Heart right ventricle (tissue), 2 donors: ENCODE measurements around the gene MARVELD1.

GRCh38 chr10:97497406-97498036, 701 bp downstream of the MMS19 start:
- PRO-cap, 2 experiments, result peak in 2 of 2 experiments; most common plus-strand start chr10:97497896 (in 2); most common minus-strand start chr10:97497786 (in 2)

DNA sequence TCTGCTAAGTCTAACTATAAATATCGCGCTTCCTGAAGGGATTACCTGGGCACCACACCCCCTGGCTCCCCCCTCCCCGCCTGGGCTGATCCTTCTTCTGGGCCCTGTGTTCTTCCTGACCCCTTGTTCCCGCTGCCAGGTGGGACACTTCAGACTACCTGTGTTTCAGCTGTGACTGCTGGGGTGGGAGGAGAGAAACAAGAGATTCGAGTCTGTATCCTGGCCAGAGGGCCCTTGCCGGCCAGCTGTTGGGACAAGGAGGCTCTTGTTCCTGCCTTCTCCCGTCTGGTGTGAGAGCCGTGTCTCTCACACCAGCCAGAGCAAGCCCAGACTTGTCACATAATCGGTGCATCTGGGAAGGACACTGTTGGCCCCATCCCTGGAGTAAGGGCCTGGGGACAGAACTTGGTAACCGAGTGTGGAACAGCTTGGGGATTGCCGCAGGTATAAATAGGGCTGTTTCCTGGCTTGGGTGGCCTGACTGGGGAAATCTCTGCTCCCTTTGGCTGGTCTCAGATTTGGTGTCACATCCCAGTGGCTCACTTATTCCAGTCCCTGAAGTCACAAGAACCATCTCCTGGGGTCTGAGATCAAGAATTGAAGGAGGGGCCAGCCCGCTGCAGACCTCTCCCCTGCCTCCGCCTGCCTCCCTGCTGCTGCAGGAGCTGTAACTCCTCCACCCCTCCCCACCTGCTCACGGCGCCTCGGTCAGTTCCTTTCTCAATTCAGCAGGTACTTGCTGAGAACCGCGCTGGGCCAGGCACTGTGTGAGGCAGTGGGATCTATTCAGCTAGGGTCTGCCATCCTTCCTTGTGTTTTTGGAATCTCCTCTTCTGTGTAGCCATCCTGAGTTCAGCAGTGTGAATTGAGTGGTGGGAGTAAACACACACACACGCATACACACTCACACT, 22.5 kb upstream of the ANKRD2 start:
- PRO-cap, 2 experiments, result no peak in any of the 2 experiments

DNA sequence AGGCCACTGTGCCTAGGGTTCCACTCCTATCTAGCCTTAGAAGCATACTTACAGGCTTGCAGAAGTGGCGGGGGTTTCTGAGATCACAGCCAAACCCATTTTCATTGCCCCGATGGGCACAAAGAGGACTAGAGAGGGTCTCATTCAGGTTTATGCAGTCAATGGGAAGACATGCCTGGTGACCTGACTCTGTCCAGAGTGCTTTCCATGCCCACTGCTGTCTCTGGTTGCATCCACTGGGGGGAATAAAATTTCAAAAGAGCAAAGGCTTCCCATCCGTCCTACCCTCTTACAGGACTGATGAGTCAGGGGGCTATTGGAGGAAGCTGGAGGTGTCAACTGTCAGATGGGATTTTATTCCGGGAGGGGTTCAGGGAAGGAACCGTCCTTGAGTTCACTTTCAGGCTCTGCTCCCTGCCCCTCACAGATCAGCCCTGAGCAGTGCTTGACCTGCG, 11.7 kb downstream of the C10orf62 start:
- PRO-cap, 2 experiments, result no peak in any of the 2 experiments

DNA sequence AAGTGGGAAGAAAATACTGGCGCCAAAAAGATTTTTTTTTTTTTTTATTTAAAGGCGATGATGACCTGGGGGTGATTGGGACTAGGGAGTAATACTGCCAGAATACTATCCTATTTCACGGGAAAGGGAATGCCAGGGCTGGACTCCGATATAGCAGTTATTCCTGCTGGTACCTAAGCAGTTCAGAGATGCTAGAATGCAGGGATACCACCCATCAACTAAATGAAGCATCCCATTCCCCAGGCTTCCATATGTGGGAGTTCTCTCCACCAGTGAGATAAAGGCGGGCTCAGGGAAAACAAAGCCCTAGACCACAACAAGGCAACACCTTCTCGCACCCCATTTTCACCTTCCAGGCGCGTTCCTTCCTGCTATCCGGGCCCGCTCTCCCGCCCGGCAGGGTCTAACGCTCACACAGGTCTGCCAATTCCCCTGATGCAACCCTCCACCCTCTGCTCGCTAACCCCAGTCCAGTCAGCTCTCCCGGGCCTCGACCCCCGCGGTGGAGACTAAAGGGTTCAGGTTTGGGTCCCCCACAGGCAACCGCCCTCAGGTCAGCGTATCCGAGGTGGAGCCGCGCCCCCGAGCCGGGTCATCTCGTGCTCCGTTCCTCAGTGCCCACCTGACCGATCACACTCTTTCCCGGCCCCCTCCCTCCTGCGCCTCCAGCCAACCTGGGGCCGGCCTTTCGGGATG, 479 bp downstream of the MORN4 start:
- PRO-cap, 2 experiments, result no peak in any of the 2 experiments

GRCh38 chr10:97648354-97649563, 8.3 kb downstream of the PI4K2A start:
- PRO-cap, 2 experiments, result peak in 1 of 2 experiments; most common plus-strand start chr10:97649267 (in 1); most common minus-strand start chr10:97649078 (in 1)

- PRO-cap, 2 experiments, result peak in 2 of 2 experiments; most common plus-strand start chr10:97713454 (in 1); most common minus-strand start chr10:97713365 (in 1)
These were observed at the start of gene MARVELD1 for GRCh38 chr10:97713222-97713913. MARVELD1 (plus strand) TSS chr10:97713730.

DNA sequence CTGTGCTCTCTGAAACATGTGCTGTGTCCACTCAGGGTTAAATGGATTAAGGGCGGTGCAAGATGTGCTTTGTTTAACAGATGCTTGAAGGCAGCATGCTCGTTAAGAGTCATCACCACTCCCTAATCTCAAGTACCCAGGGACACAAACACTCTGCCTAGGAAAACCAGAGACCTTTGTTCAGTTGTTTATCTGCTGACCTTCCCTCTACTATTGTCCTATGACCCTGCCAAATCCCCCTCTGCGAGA, 7.5 kb upstream of the GOLGA7B start:
- PRO-cap, 2 experiments, result no peak in any of the 2 experiments

DNA sequence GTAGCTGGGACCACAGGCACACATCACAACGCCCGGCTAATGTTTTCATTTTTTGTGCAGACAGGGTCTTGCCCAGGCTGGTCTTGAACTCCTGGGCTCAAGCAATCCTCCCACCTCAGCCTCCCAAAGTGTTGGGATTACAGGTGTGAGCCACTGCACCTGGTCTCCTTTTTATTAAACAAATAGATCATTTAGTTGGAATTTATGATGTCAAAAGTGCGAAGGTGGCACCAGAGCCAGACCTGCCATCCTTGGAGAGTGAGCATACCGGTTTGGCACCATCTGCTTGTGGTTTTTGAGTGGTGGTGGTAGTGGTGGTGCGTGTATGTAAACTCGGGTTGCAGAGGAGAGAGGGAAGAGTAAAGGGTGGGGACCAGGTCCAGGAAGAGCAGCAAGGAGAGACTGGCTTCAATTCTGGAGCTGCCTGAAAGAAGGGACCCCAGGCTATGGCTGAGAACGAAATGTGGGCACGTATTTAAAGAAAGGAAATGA, 658 bp upstream of the GOLGA7B start:
- PRO-cap, 2 experiments, result no peak in any of the 2 experiments

DNA sequence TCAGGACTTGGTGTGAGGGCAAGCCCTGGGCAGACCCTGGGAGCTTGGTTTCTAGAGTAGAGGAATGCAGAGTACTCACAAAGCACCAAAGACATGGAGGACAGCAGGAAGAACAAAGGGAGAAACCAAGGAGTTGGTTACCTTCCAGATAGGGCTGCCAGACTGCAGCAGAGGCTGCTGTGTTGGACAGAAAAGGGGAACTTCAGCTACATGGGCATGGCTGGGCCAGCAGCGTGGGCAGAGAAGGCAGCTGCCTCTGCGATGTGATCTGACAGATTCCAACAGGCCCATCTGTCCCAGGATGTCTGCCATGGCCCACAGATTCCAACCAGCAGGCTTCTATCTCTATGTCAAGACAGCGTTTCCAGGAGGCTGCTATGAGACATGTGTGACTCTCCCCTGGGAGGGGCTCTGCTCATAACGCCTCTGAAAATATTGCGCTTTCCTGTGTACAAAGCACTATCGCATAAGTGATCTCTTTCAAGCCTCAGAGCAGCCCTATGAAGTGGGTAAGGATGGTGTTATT, 1.9 kb downstream of the GOLGA7B start:
- PRO-cap, 2 experiments, result no peak in any of the 2 experiments

DNA sequence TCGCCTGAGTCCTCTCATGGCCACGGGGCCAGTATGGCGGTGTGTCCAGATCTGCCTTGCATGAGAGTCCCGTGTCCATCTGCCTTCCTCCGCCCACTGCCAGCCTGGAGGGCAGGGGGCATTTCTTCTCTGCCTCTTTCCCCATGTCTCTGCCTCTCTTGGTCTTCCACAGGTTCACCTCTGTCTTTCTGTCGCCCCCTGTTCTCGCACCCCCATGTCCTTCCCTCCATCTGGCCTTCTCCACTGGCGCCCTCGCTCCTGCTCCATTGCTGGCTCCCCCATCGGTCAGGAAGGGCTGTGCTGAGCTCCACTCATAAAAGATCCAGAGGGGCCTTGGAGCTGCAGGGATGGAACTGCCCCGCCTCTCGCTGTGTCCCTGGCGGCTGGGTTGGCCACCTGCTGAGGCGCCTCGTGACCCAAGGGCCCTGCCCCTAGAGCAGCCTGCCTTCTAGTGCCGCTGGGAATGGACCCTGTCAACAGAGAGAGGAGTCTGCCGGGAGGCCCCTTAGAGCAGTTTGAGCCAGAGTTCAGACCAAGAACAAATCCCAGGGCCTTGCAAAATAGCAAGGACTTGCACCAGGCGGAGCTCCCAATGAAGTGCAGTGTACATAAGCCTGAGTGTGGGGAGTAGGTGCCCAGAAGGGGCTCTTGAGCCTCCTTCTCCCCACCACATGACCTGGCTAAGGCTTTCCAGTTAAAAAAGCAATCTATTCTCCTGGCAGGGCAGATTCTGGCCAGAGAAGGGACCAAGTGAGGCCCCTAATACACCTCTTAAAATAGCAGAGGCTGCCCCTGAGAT, 42.0 kb downstream of the GOLGA7B start:
- PRO-cap, 2 experiments, result no peak in any of the 2 experiments

DNA sequence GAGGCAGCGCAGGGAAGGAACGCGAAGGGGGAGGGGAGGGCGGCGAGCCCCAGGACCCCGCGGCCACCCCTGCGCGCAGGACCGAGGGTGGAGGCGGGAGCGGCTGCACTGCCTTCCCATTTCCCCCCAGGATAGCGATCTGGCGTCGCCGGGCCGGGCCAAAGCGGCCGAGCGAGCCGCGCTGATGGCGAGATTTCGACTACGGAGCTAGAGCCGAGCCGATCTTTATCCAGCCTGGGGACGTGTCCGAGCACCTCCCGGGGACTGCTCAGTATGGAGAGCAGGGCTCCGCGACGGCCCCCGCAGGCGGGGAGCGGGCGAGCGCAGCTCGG, 563 bp upstream of the CRTAC1 start:
- PRO-cap, 2 experiments, result no peak in any of the 2 experiments

DNA sequence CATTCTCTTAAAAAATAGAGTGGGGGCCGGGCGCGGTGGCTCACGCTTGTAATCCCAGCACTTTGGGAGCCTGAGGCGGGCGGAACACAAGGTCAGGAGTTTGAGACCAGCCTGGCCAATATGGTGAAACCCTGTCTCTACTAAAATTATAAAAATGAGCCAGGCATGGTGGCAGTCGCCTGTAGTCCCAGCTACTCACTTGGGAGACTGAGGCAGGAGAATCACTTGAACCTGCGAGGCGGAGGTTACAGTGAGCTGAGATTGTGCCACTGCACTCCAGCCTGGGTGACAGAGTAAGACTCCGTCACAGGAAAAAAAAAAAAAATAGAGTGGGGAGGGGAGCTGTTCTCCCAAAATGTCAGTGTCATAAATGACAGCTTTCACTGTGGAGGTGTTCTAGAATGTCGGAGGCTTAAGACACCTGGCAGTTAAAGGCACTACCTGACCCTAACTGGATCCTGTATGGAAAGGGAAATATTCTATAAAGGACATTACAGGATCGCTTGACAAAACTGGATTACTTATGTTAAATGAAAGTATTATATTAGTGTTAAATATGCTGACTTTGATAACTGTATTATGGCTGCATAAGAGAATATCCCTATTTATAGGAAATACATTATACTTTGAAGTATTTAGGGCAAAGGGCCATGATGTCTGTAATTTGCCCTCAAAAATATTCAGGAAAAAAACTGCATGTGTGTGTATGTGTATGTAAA, 65.3 kb downstream of the LOXL4 start:
- PRO-cap, 2 experiments, result no peak in any of the 2 experiments

DNA sequence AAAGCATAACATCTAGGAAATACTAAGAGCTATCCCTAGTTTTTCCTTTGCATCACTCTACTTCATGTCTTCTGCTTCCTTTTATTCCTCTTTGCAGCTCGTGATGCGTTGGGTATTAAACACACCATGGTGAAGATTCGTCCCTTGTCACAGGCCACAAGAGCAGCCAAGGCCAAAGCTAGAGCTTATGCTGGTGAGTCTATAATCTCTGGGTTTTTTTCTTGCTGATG, 32.8 kb downstream of the LOXL4 start:
- PRO-cap, 2 experiments, result no peak in any of the 2 experiments

GRCh38 chr10:98316789-98317181, 48.8 kb upstream of the LOXL4 start:
- PRO-cap, 2 experiments, result peak in 1 of 2 experiments; most common plus-strand start chr10:98316941 (in 1)

DNA sequence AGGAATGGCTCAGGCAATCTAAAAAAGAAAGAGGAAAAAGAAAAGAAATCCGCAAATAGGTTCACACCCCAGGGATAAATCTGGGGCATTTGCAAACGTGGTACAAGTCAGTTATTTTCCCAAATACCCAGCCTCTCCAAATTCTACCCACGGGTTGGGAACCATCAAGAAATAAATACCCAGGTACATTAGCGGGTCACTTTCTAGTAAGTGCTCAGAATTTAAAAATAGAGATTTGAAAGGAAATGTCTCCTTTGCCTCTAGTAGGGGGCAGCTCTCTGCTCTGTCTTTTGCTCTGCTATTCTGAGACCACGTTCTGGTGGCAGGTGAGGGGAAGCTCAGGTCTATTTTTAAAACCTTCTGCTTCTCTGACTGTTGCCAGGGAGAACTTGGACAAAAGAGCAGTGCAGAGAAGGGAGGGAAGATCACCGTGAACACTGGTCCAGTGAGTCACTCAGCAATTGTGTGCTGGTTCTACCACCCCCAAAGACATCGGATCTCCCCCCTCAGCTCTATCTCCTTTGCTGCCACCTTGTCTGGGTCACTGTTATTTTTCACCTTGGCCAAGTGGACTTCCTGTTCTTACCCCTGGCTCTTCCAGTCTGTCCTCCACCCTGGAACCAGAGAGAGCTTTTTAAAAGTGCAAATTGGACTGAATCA, 72.3 kb upstream of the LOXL4 start:
- PRO-cap, 2 experiments, result peak in 2 of 2 experiments; most common plus-strand start position 453 of the sequence (in 1); most common minus-strand start position 302 of the sequence (in 1)

GRCh38 chr10:98391427-98391990, 23.5 kb downstream of the PYROXD2 start:
- PRO-cap, 2 experiments, result no peak in any of the 2 experiments

GRCh38 chr10:98444236-98444685, 2.5 kb downstream of the HPS1 start:
- PRO-cap, 2 experiments, result no peak in any of the 2 experiments

- PRO-cap, 2 experiments, result no peak in any of the 2 experiments
These were observed 9.9 kb downstream of the HPSE2 start for GRCh38 chr10:99225682-99226178.

- PRO-cap, 2 experiments, result no peak in any of the 2 experiments
These were observed 35.3 kb downstream of the GOT1 start for GRCh38 chr10:99395062-99395671.

- PRO-cap, 2 experiments, result no peak in any of the 2 experiments
These were observed 1.6 kb upstream of the SLC25A28 start for GRCh38 chr10:99621834-99622203.